Colonic mucosa (tissue), 1 donor: ENCODE results near the gene CERS5.

DNA sequence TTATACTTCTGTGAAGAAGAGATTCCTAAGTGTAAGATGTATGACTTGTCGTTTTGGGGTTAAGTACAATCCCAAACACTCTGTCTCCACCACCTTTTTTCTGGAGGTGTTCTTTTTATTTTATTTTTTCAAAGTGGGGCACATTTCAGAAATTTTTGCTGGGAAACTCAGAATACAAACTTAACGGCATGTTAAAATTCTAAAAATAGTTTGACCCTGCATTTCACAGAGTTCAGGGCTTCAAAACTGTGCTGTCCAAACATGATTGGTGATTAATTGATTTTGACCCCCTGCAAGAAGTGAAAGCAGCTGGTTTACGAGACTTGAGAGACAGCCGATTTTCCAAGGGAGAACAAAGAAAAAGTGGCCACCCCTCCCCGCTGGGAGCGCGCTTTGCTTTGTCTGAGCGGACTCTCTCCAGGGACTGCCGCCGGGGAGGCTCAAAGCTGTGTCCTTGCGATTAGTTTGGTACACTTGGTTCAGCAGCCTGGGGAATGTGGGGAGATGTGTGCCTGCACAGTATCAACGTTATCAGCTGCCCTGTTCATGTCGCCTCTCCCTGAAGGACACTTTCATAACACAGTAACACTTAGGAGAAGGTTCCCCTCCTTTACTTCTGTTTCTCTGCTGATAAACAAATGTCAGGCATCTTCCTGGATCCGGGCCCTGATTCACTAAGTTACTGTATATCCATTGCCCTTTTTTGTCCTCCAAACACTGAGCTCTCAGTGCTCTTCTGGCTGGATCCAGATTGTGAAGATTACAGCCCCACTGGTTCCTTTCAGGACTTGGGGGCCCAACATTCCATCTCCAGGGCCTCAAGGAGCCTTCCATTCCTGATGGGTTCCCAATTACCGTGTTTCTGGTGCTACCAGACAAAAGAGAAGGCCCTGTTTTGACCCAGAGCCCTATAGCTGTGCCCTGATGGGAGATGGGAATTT, 31.9 kb upstream of the TUBA1C start:
- PRO-cap: no peak

DNA sequence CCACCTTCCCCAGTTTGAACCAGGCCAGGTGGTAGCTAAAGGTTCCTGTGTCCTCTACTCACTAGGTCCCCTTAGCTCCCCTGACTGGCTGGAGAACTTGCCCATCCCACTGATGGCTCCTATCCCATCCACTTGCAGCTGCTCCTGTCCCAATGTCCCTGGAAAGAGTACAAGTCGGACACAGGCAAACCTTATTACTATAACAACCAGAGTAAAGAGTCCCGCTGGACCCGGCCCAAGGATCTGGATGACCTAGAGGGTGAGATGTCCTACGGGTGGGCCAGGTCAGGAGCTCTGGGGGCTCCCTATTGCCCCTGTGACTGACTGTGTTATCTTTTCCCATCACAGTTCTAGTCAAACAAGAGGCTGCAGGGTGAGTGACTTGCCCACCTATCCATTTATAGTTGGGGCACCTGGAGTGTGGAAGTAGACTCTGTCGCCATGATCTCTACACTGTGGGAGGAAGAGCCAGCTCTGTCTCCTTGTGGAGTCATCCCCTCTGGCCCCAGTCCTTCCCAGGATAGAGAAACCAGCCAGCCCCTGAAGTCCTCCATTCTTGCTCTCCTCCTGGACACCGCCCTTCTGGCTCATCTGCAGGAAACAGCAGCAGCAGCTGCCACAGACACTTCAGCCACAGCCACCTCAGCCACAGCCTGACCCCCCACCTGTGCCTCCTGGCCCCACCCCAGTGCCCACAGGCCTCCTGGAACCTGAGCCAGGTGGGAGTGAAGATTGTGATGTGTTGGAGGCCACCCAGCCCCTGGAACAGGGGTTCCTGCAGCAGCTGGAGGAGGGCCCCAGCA, 10.1 kb downstream of the PRPF40B start:
- PRO-cap: no peak

GRCh38 chr12:49673178-49674380, 33.6 kb downstream of the FMNL3 start:
- PRO-cap: bidirectional peak, plus-strand start at chr12:49673800, minus-strand start at chr12:49673682

DNA sequence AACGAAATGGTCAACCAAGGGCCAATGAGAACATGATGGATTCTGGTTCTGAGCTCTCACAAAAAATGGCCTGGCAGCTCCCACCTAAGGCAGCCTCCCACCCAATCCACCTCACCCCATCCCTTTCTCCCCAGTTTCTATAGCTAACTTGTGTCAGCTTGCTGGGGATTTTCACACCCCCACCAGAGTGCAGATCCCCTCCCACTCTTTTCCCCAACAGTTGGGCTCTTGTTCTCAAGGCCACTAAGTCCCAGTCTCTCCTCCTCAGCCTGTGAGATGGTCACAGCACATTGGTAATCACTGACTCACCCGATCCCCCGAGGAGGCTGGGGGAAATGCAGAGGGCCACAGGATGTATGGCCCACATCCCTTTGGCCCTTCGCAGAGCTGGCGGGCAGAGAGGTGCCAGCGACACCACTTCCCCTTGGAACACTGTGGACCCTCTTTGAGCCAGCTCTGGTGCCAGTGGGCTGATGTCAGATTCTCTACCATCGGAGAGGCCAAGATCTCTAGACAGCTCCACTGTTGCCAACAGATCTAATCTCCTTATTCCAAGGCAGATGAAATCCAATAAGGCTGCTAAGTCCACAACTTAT, 1.7 kb downstream of the FMNL3 start:
- PRO-cap: bidirectional peak, plus-strand start at position 384 of the sequence, minus-strand start at position 210 of the sequence

- PRO-cap: no peak
Observed at GRCh38 chr12:49763458-49764004, 22.2 kb downstream of the TMBIM6 start.

DNA sequence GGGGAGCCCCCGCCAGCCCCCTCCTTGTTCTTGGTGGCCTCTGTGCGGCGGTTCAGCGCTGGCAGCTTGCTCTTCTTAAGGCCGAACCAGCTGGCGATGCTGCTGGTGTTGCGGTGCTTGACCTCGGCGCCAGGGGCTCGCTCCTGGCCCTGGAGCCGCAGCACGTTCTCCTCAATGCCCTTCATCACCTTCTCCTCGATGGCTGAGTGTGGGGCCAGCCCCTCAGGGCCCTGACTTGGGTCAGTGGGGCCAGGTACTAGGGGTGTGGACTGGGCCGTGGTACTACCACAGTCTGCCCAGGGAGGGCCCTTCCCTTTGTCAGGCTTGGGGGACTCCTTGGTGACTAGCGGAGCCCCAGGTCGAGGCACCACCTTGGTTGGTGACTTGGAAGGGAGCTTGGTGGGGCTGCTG, 33.2 kb downstream of the NCKAP5L start:
- PRO-cap: no peak

GRCh38 chr12:49824861-49825312, 3.3 kb downstream of the NCKAP5L start:
- PRO-cap: no peak

- PRO-cap: no peak
Observed at GRCh38 chr12:49838371-49838953, 4.4 kb downstream of the BCDIN3D start.

DNA sequence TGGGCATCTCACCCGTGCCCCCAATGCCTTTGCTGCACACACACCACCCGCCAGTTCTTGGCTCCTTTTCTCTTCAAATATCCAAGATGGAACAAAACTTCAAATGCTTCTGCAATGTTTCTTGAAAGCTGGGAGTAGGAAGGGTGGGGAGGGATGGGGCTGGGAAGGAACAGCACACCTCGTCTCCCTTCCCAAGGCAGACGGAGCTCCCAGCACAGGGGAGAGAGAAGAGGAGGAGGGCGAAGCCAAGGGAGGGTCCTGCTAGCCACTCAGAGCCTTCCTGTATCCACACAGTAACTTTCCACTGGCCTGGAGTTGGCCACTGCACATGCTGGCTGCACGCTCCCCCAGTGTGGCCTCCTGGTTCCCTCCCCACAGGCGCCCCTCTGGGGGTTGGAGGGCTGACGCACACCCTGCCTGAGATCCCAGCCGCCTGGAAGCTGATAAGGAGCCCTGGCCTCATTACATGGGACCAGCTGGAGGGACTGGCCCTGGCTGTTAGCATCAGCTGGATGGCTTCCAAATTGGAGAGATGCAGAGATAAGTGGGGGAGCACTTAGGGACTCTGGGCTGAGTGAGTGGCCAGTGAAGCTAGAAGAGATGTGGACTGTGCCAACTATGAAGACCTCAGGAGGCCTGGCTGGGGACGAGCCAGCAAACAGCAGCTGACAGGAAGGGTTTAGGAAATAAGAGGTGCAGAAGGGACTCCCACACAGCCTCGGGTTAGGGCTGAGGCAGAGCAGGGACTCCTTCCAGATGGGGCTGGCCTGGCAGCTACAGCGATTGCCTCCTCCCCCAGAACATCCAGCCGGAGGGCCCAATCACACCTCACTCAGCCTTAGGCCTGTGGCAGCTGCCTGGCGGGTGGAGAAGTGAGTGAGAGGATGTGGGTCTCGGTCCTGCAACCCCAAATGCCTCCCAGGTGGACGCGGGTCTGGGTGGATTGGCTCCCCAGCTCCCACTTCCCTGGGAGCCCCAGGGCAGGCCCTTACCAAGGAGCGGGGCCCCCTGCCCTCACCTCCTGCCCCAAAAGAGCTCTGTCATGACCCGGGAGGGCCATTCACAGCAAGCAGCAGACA, 26.2 kb upstream of the BCDIN3D start:
- PRO-cap: no peak

- PRO-cap: no peak
Observed at GRCh38 chr12:49960731-49961404, 804 bp upstream of the AQP5 start.

DNA sequence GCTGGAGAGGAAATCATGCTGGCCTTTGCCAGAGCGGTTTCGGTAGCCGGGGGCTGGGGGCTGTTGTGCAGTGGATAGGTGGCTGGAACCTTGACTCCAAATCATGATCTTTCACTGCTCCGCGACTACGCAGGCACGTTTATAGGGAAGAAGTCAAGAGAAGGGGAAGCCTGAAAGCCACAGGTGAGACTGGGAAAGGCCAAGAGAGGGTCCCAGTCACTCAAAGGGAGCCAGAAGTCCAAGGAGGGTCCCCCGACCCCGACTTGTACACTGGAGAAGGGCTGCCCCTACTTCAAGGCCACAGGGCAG, 2.6 kb upstream of the AQP6 start:
- PRO-cap: no peak

DNA sequence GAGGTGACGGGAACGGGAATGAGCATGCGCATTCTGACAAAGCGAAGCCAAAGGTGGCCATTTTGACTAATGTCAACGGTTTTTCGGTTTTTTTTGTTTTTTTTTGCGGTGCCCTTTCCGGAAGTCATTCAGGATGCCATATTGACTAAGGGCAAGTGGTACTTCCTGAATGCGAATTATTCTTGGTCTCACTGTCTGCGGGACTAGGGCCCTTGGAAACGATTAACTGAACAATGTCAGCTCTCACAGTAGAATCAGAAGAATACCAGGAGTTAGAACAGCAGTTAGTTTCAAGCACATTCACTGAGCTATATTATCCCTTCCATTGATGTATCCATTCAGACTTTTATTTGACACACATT, 261 bp upstream of the RACGAP1 start:
- PRO-cap: no peak

DNA sequence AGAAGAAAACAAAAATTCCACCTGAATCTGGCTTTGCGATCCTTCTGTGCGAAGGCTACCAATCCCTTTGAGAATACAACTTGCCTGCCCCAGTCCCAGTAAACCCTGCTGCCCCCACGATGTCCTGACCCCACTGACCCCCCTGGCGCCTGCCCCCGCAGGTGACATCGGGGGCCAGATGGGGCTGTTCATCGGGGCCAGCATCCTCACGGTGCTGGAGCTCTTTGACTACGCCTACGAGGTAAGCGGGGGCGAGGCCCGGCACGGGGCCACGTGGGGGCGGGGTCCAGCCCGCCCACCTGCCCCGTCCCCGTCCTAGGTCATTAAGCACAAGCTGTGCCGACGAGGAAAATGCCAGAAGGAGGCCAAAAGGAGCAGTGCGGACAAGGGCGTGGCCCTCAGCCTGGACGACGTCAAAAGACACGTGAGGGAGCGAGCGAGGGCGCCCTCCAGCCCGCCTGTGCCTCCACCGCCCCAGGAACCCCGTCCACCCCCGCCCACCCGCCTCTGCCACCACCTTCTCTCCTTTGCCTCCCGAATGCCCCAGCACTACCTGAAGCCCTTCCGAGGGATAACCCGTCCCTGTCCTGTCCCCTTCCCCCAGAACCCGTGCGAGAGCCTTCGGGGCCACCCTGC, 4.1 kb upstream of the SMARCD1 start:
- PRO-cap: no peak

GRCh38 chr12:50082254-50083207, 2.6 kb upstream of the SMARCD1 start:
- PRO-cap: no peak

DNA sequence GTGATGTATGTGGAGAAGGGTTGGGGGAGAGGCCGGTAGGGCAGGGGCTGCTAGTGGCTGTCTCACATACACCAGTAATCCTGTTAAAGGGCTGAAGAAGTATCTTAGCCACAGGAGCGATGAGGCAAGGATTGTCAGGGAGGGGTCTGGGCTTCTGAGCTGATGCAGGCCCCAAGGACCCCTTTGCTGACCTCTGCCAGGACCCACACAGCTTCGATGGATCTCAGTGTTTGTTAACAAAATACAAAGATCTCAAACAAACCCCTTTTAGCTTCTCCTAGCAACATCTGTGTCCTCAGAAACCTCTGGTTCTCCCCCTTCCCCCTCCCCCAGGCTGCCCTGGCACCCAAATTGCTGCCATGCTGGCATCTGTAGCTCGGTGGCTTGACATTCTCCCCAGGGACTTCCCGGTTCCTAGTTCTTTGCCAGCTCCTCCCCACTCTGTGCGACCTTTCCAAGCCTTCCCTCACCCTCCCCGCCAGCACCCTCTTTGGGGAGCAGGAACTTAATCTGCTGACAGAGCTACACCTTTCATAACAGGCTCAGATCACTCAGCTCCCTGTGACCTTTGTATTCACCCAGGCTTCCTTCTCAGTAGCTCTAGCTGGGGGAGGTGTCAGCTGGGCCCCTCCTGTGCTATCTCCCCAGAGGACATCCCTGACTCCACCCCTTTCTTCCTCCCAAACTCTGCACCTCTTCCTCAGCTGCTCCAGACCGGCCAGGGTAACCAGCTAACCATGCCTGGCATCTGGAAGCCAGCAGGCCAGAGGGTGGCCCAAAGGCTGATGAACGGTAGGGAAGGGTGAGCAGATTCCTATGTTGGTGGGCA, 2.0 kb upstream of the COX14 start:
- PRO-cap: bidirectional peak, plus-strand start at position 712 of the sequence, minus-strand start at position 395 of the sequence

- PRO-cap: bidirectional peak, plus-strand start at chr12:50167648, minus-strand start at chr12:50167328
Observed at GRCh38 chr12:50166862-50167823, at the start of gene CERS5. Gene CERS5, minus strand, starts transcription at chr12:50167369.

- PRO-cap: no peak
Observed at GRCh38 chr12:50186604-50187035, 19.5 kb upstream of the CERS5 start.

GRCh38 chr12:50188286-50188881, 21.2 kb upstream of the CERS5 start:
- PRO-cap: no peak

GRCh38 chr12:50249751-50250173, 33.6 kb downstream of the LIMA1 start:
- PRO-cap: no peak

- PRO-cap: no peak
Observed at GRCh38 chr12:50271854-50272260, 11.5 kb downstream of the LIMA1 start.